NCI-H460 (cell line): ENCODE measurements around a stretch of chr10.

DNA sequence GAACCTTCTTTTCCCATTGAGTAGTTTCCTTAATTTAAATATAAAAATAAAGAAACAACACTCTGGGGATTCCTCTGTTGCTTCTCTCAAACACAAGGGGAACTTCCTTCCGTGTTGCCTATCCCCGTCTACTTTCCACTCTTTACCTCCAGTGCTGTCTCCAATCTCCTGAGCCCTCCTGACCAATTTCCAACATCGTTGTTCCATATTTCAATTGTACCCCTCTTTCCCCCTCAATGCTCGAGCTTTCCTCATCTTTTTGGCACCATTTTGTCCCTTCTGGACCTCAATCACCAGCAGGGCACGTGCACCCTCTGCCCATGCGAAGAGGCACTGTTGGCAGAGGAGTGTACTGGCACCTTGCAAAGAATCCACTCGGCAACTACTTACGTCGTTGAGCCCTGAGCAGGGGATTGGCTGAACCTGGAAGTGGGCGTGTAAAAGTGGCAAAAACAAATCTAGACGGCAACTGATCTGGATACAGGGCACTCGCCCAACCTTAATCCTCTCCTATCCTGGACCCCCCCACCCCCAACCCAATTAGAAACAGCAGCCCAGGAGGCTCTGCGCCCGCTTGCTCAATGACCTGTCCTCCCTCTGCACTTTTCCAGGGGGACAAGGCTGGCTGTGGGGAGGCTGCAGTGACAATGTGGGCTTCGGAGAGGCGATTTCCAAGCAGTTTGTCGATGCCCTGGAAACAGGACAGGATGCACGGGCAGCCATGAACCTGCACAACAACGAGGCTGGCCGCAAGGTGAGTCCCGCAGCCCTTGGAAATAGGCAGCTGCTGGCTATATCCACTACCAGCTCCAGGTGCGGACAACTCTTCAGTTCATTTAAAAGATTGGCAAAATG is 18.7 kb downstream of the WNT8B start:
RAMPAGE:
- cytosol, long total RNA, result no peak
- long total RNA, result no peak
- nucleus, long total RNA, result no peak

DNA sequence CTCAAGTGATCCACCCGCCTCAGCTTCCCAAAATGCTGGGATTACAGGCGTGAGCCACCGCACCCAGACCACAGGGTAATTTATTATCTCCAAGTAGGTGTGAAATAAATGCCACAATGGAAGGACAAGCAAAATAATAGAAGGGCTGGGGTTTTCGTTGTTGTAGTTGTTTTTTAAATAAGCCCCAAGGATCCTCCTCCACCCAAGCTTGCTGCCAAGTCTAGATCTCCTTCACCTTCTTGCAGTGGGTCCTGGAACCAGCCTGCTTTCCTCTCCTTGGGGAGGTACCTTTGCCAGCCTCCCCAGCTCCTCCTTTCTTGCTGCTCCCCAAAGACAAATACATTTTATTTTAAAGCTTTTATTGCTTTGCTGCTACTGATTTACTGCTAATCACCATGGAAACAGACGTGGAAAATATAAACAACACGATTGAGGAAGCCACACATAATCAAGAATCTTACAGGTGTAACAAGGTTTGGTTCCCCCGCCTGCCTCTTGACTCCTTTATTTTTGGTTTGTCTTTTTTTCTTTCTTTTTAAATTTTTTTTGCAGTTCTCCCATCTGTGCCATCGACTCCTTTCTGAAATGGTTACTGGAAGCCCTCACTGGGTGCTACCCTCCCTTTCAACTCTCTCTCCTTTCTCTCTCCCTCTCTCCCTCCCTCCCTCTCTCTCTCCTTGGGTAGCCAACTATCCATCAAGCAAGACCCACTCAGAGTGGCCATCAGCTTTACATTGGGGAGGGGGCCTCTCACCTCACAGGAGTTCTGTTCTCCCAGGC is 17.4 kb upstream of the SLF2 start:
RAMPAGE:
- cytosol, long total RNA, result no peak
- long total RNA, result no peak
- nucleus, long total RNA, result no peak

DNA sequence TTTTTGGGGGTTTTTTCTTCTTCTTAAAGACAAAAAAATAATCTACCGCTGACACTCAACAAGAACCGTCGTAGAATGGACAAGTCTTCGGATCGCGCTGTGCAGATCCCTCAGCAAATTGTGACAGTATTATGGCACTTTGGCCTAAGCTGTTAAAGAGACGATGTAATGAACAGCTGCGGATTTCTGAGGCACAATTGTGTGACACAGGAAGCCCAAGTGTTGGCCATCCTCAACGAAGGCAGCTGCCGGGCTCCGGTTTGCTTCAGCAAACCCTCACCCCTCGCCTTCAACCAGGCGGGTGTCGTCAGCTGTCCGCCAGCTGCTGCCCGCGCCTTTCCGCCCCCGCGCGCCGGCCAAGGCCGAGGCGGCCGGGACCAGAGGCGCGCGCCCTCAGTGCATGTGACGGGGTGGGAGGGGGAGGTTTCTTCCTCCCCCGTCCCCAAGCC is 364 bp upstream of the SLF2 start:
RAMPAGE:
- cytosol, long total RNA, result no peak
- long total RNA, result no peak
- nucleus, long total RNA, result no peak

GRCh38 chr10:100967544-100968441 is 1.5 kb upstream of the SEMA4G start:
RAMPAGE:
- cytosol, long total RNA, result no peak
- long total RNA, result no peak
- nucleus, long total RNA, result no peak

DNA sequence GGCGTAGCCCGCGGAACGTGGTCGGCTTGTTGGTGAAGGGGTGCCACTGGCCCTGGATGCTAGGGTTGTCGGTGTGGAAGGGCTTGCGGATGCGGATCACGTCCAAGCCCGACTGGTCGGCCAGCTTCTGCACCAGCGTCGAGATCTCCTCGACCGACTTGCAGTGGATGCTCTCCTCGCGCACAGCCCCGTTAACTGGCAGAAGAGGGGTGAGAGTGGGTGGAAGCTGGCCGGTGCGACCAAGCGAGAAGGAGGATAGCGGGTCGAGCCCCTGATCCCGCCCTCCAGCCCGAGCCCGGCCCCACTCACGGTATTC is 558 bp downstream of the MRPL43 start:
RAMPAGE:
- cytosol, long total RNA, result no peak
- long total RNA, result no peak
- nucleus, long total RNA, result no peak

RAMPAGE:
- cytosol, long total RNA, result no peak
- long total RNA, result no peak
- nucleus, long total RNA, result no peak
Measured at GRCh38 chr10:100988408-100988943, 1.1 kb downstream of the TWNK start.

DNA sequence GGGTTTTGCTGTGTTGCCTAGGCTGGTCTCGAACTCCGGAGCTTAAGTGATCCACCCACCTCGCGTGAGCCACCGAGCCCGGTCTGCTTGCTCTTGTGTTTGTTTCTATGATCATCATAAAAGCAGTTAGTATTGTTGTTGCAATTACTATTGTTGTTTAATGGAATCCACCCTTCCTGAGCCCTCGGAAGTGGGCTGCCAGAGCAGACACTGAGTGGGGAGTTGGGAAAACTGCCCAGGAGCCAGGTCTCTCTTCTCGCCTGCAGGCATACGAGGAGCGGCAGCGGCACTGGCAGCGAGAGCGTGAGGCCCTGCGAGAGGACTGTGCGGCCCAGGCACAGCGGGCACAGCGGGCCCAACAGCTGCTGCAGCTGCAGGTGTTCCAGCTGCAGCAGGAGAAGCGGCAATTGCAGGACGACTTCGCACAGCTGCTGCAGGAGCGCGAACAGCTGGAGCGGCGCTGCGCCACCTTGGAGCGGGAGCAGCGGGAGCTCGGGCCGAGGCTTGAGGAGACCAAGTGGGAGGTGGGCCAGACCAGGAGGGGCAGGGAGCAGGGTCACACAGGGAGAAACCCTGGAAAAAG is 5.7 kb downstream of the LZTS2 start:
RAMPAGE:
- cytosol, long total RNA, result no peak
- long total RNA, result no peak
- nucleus, long total RNA, result no peak

RAMPAGE:
- cytosol, long total RNA, result no peak
- long total RNA, result no peak
- nucleus, long total RNA, result no peak
Measured at GRCh38 chr10:101039981-101040899, 9.2 kb downstream of the SFXN3 start.

RAMPAGE:
- cytosol, long total RNA, result no peak
- long total RNA, result no peak
- nucleus, long total RNA, result no peak
Measured at GRCh38 chr10:101046678-101047099, 15.1 kb upstream of the KAZALD1 start.

DNA sequence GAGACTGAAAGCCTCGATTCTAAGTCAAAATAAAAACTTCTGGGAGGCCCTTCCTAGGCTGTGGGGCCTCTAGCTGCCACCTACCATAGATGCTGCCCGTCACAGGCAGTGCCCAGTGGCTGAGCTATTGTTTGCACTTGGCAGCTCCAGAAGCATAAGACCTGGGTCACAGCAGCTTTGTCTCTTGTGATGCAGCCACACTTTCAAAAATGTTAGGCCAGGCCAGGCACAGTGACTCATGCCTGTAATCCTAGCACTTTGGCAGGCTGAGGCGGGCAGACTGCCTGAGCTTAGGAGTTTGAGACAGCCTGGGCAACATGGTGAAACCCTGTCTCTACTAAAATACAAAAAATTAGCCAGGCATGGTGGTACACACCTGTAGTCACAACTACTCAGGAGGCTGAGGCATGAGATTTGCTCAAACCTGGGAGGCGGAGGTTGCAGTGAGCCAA is 9.5 kb upstream of the KAZALD1 start:
RAMPAGE:
- cytosol, long total RNA, result no peak
- long total RNA, result no peak
- nucleus, long total RNA, result no peak

GRCh38 chr10:101094035-101094241 is 32.1 kb downstream of the KAZALD1 start:
RAMPAGE:
- cytosol, long total RNA, result no peak
- long total RNA, result no peak
- nucleus, long total RNA, result no peak

DNA sequence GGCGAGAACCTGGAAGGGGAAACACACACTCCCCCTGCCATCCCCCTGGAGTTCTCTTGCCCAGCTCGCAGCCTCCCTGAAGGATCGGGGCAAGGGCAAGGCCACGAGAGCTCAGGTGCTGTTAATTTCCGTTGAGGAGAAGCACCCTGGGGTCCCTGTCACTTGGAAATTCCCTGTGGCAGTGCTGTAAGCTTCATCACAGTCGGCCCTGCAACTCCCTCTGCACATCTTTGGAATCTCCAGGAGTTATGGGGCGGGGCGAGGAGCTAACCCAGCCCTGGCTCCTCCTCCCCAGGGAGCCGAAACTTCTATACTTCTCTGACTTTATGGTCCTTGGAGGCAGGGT is 15.8 kb downstream of the TLX1 start:
RAMPAGE:
- cytosol, long total RNA, result no peak
- long total RNA, result no peak
- nucleus, long total RNA, result no peak

DNA sequence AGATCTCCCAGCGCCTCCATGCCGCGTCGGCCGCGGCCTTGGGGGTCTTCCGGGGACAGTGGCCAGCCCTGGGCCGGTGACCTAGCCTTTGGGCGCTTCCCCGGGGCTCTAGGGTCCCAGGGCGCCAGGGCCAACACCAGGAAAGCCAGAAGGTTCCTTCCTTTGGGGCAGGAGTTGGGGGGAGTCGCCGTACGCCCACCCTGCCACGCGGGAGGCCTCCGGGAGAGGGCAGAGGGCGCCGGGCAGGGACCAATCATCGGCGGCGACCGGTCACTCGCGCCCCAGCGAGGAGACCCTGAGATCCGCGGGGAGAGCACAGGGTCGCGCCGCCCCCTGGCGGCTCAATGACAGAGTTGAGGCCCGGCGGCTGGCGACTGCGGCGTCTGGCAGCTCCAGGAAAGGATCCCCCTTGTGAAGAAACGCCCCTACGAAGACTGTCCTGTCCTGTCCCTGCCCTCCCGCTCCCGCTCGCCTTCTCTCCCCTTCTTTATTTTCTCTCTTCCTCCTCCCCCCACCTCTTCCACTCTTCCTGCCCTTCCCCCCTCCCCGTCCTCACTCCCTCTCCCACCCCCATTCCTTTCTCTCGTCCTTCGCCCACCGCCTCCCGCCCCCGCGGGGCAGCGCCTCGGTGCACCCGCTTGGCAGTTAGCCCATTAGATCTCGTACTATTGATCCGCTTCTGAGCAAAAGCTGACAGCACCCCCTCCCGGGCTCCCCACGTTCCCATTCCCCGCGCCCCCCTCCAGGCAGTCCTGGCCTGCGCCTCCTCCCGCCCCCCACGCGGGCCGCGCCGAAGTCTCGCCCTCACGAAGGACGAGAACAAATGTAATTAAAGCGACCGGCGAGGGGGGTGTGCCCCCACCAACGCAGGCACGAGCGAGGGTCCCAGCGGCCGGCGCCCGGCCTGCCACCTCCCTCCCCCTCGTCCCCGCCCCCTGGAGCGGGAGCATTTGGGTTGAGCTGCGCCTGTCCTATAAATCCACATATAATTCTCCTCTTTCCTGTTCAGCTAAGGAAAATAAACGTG is 62.2 kb upstream of the BTRC start:
RAMPAGE:
- cytosol, long total RNA, result no peak
- long total RNA, result no peak
- nucleus, long total RNA, result no peak

RAMPAGE:
- cytosol, long total RNA, result no peak
- long total RNA, result no peak
- nucleus, long total RNA, result no peak
Measured at GRCh38 chr10:101521544-101521976, 66.5 kb downstream of the POLL start.

DNA sequence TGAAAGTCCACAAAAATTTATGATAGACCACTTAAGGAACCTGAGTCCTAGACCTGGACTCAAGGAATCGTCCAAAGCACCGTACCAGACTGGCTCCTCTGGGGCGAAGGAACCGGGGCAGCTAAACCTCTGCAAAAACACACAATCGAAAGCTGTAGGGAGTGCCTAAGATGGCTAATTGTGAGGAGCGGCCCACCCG is 1.1 kb downstream of the FBXW4 start:
RAMPAGE:
- cytosol, long total RNA, result no peak
- long total RNA, result no peak
- nucleus, long total RNA, result no peak

GRCh38 chr10:101818869-101819483 is 732 bp upstream of the OGA start:
RAMPAGE:
- cytosol, long total RNA, result no peak
- long total RNA, result no peak
- nucleus, long total RNA, result no peak

GRCh38 chr10:101840527-101841190 is 2.9 kb downstream of the KCNIP2 start:
RAMPAGE:
- cytosol, long total RNA, result no peak
- long total RNA, result no peak
- nucleus, long total RNA, result no peak

DNA sequence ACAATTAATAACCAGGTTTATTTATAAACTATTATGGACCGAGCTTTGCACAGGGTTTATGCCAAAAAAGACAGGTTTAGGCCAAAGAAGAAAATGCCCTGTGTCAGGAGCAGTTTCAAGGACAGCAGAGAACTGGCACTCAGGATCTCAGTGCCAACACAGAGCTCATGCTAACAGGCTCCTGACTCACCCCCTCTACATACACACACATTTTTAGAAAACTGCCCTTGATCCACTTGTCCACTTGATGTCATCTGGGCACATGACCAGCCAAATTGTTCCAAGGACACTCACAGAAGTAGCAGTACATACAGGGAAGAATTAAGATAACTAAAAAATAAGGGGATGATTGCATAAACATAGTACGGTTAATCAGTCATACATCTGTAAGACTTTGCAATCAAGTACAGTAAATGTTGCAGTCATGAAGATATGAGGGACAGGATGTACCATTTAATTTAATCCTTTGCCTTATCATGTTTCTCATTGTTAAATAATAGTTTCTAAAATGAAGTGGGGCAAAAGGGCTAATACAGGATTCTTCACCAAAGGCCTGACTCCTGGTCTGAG is 94.4 kb downstream of the ARMH3 start:
RAMPAGE:
- cytosol, long total RNA, result no peak
- long total RNA, result no peak
- nucleus, long total RNA, result no peak

GRCh38 chr10:102066312-102066894 is 1.3 kb downstream of the HPS6 start:
RAMPAGE:
- cytosol, long total RNA, result no peak
- long total RNA, result no peak
- nucleus, long total RNA, result no peak

DNA sequence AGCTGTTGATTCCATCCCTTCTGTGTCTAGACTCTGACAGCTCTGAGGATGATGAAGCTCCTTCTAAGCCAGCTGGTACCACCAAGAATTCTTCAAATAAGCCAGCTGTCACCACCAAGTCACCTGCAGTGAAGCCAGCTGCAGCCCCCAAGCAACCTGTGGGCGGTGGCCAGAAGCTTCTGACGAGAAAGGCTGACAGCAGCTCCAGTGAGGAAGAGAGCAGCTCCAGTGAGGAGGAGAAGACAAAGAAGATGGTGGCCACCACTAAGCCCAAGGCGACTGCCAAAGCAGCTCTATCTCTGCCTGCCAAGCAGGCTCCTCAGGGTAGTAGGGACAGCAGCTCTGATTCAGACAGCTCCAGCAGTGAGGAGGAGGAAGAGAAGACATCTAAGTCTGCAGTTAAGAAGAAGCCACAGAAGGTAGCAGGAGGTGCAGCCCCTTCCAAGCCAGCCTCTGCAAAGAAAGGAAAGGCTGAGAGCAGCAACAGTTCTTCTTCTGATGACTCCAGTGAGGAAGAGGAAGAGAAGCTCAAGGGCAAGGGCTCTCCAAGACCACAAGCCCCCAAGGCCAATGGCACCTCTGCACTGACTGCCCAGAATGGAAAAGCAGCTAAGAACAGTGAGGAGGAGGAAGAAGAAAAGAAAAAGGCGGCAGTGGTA is 8.4 kb downstream of the NOLC1 start:
RAMPAGE:
- cytosol, long total RNA, result no peak
- long total RNA, result no peak
- nucleus, long total RNA, result no peak